Cardiac ventricle fibroblast (primary cell): ENCODE measurements around the gene CFAP251.

DNA sequence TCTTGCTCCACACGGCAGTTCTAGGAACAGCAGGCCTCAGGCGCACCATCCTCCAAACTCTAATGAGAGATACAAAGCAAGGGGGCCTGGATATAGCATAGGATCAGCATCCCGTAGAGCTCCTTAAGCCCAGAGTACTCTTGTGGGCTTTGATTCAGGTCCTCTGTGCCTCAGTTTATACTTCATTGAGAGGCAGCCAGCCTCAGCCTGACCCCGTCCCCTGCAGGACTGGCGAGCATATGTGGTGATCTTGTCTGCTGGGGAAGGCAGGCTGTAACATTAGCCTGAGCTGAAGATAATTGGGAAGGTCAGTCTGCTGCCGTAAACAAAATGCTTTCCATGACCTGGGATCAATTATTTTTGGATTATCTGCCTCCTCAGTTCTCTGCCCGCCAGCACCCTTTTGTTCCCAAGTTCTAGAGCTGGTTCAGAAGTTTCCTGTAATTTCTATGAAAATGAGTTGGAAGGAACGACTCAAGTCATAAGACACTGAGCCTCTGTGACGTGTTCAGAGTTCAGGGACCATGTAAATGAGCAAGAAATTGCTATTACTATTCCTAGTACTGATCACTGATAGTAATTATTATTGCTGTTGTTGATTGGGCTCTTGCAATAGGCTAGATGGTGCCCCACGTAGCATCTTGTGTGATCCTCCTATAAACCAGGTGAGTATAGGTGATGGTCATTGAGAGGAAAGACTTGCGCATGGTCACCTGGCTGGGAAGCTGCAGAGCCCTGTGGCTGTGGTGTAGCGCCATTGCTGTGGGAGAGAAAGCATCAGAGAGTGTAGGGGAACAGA lies 38.6 kb downstream of the MORN3 start:
- RAMPAGE, long total RNA = no peak

GRCh38 chr12:121638138-121638520 lies 31.3 kb downstream of the MORN3 start:
- RAMPAGE, long total RNA = no peak

- RAMPAGE, long total RNA = no peak
Observed at GRCh38 chr12:121766270-121766995, 27.1 kb downstream of the RHOF start.

DNA sequence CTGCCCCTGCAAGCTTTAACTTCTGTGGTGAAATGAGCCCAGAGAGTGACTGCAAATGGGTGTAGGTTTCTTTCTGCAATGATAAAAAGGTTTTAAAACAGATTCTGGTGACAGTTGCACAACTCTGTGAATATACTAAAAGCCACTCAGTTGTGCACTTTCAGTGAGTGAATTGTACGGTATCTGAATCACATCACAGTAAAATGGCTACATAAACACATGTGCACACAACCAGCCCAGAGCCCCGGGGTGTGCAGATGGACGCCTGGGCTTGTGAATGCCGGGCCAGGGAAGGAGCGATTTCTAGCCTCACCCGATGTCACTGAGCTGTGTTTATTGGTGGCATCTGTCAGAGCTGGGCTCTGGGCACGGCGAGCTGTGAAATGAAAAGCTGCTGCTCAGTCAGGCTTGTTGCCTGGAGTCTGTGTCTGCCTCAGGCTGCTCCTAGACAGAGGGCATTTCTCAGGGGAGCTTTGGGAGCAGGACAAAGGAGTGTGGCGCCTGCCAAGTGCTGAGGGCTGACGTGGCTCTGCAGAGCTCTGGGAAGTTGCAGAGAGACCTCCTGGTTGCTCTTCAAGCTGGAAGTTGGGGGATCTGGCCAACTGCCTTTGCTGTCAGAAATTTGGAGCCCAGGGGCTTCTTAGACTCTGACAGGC lies 25.9 kb downstream of the RHOF start:
- RAMPAGE, long total RNA = no peak

DNA sequence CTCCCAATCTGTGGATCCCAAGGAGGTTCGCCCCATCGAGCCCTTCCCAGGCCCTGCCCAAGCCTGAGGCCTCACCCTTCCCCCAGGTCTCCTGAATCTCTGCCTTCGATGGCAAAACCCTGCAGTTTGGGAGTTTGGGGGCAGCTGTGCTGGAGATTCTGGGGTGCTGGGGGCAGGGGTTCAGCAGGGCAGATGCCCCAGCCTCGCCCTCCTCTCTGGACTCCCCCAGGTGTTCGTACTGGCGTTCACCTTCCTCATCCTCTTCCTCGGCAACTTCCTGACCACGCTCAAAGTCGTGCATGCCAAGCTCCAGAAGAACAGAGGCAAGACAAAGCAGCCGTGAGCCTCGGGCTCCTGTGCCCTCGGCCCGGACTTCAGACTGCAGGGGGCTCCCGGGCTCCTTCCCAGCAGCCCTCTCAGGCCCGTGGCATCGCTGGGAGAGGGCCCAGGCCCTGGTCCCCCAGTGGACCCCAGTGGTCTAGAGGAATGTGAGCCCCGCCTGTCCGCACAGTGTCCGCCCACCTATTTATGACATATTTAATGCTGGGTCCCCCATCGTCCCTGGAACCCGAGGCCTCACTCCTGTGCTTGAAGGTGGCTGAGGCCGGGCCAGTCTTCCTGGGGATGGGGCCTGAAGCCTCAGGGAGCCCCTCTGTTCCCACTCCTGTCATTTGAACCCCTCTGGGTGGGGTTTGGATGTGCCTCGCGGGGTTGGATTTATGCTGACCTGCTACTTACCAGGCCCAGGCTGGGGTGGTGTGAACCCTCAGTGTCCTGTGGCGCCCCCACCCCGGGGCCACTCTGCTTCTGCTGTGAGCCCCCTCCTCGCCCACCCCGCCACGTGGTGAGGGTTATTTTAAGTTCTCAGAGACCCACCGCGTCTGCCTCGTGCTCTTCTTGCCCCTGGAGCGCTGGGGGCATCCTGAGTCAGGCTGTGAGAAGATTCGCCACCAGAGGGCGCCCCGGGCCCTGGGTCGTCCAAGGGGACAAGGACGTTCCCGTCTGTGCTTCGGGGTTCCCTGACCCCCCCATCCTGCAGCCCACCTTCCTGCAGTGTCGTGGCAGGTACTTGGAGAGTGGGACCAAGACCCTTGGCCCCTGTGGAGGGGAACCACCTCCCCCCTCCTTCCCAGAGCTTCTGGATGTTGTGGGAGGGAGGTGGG lies 17.7 kb downstream of the RHOF start:
- RAMPAGE, long total RNA = no peak

DNA sequence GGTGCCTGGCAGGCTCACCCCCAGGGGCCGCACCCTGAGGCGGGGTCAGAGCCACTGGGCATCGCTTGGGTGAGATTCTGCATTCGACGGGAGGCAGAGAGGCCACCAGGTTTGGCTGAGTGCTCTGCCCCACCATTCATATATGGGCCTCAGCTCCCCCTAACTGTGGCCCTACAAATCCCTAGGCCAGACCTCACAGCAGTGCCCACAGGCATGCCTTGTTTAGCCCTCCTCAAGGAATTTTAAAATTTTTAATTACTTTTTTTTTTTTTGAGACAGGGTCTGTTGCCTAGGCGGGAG lies 17.0 kb downstream of the RHOF start:
- RAMPAGE, long total RNA = no peak

GRCh38 chr12:121783822-121784342 lies 9.6 kb downstream of the RHOF start:
- RAMPAGE, long total RNA = no peak

GRCh38 chr12:121788233-121788958 lies 5.1 kb downstream of the RHOF start:
- RAMPAGE, long total RNA = no peak

DNA sequence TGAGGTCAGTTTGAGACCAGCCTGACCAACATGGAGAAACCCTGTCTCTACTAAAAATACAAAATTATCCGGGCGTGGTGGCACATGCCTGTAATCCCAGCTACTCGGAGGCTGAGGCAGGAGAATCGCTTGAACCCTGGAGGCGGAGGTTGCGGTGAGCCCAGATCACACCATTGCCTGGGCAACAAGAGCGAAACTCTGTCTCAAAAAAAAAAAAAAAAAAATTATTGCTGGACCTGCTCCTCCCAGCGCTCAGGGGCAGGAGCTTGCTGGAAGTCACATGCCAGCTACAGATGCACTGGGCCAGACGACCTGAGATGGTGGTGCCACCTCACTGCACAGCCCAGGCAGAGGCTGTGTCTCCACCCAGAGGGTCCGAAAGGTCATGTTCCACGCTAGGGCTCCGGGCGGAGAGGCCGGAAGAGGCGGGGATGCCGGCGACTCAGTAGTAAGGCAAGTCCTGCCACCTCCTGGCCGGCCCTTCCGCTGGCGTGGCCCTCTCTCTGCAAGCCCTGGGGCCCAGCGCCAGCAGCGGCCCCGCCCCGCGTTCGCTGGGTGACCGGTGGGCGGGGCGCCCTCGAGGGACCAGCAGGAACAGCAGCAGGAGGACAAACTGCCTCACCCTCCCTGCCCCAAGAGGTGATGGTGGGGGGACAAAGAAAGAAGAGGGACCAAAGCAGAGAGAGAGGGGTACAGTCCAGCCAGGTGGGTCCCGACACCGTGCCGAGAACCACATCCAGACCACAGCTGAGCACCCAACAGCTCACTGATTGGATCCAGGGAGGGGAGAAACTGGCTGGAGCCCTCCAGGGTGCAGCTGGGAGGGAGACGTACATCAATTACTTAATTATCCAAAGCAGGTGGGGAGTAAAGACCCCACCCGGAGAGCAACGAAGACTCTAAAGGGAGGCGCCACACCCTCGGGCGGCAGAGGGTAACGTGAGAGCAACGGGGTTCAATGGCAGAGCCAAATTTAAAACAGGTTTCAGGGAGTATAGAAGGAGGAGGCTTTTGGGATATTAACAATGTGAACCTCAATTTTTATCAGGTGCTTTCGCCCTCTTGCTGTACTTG lies 3.7 kb upstream of the RHOF start:
- RAMPAGE, long total RNA = no peak

DNA sequence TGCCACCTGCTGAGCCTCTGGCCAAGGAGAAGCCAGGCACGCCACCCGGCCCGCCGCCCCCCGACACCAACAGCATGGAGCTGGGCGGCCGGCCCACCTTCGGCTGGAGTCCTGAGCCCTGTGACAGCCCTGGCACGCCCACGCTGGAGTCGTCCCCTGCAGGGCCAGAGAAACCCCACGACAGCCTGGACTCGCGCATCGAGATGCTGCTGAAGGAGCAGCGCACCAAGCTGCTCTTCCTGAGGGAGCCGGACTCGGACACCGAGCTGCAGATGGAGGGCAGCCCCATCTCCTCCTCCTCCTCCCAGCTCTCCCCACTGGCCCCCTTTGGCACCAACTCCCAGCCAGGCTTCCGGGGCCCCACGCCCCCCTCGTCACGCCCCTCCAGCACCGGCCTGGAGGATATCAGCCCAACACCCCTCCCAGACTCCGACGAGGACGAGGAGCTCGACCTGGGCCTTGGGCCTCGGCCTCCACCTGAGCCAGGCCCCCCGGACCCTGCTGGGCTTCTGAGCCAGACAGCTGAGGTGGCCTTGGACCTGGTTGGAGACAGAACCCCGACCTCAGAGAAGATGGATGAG lies 6.5 kb downstream of the SETD1B start:
- RAMPAGE, long total RNA = no peak

DNA sequence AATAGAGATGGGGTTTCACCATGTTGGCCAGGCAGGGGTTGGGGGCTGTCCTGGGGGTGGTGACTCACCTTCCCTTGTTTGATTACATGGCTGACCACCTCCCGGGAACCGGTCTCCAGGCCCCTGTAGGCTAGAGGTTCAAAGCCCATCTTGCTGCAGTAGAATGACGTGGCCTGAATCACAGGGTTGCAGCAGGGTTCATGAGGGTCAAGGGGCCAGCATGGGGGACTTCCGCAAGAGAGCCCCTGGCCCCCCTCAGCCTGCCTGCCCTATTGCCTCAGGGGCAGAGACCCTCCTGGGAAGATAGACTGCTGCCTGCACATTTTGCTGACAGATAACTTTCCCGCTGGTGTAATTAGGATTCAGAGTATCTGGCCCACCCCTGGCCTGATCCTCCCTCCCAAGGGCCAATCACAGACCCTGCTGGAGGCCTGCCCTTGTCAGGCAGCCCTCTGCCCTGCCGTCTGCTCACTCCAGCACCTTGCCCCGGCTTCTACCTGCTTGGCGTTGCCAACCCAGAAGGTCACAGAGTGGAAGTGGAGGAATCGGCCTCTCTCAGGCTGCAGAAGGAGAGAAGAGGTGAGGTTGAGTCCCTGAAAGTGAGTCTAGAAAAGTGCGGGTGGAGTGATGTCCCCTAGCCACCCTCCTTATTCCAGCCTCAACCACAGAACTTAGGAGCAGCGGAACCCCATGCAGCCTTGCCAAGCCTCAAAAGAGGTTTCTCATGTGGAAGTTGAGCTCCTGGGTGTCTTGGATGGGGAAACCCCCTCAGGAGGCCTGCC lies 1.2 kb downstream of the HPD start:
- RAMPAGE, long total RNA = no peak

- RAMPAGE, long total RNA = no peak
Observed at GRCh38 chr12:121918001-121918722, at the start of gene CFAP251. Gene CFAP251, plus strand, starts transcription at chr12:121918592.

GRCh38 chr12:121963251-121963695 lies 44.9 kb downstream of the CFAP251 start:
- RAMPAGE, long total RNA = no peak

GRCh38 chr12:122013491-122014488 lies 7.9 kb upstream of the BCL7A start:
- RAMPAGE, long total RNA = no peak

DNA sequence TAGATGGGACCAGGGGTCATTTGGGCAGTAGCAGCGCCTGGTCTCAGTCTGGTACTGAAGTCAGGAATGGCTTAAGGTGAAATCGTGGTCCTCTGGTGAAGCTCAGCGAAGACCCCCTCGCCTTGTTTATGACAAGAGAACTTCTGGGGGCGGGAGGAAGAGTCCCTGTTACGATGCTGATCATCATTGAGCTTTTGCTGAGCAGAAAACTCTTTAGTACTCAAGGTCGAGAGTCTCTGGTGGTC lies 678 bp upstream of the BCL7A start:
- RAMPAGE, long total RNA = no peak

DNA sequence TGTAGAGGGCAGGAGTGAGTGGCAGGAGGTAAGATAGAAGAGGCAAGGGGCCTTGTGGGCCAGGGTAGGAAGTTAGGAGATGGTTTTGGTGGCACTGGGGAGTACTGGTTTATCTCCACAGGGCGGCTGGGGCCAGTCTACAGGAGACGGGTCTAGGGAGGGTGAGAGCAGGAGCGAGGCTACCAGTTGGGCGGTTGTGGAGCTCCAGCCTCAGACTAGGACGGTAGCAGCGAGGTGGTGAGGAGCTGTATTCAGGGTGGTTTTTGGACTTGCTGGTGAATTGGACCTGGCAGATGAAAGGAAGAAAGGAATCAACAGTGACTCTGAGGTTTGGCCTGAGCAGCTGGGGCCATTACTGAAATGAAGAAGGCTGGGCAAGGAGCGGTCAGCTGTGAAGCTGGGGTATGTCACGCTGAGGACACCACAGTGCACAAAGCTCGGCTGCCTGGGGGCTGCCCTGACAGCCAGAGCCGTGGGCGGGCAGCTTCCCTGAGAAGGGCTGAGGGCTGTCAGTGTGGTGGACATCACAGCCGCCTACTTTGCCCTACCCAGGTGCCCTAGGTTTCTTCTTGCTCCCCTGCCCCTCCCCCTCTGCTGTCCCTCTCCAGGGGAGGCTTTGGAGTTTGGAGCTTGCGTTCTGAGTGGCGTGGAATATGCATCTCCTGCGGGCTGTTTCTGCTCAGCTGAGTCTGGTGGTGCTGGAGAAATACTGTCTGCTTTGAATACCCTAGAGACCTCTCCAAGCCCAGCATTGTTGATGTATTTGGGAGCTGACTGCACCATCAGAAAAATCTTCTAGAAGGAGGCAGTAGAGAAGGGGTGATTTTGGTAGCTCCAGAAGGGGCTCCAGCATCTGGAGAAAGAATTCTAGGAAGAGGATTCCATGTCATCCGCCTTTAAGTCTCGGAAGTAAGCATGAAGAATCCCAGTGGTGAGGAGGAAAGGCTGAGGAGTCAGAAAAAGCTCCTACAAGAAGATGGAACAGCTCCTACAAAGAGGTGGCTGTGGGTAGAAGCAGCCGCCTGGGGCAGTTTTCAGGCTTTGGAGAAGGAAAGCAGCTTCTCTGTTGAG lies 9.4 kb downstream of the MLXIP start:
- RAMPAGE, long total RNA = no peak

DNA sequence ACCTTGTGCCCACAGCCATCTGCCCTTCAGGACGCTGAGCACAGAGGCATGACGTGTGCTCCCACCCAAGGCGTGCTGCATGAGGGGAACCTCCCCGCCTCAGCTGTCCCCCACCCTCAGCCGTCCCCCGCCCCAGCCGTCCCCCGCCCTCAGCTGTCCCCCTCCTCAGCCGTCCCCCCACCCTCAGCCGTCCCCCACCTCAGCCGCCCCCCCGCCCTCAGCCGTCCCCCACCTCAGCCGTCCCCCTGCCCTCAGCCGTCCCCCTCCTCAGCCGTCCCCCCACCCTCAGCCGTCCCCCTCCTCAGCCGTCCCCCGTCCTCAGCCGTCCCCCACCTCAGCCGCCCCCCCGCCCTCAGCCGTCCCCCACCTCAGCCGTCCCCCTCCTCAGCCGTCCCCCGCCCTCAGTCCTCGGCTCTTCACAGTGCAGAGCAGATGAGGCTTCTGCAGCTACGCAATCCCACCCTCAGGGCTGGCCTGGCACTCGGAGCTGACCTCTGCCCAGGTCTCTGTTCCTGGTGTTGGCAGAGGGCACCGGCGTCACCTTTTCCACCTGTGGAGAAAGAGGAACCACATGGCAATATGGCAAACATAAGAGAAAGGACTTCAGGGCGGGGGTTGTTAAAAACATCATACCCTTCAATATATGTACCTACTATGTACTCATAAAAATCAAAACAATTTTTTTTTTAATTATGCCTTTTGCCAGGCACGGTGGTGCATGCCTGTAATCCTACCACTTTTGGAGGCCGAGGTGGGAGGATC lies 45.7 kb downstream of the MLXIP start:
- RAMPAGE, long total RNA = no peak

- RAMPAGE, long total RNA = no peak
Observed at GRCh38 chr12:122125366-122126512, 47.2 kb downstream of the MLXIP start.

DNA sequence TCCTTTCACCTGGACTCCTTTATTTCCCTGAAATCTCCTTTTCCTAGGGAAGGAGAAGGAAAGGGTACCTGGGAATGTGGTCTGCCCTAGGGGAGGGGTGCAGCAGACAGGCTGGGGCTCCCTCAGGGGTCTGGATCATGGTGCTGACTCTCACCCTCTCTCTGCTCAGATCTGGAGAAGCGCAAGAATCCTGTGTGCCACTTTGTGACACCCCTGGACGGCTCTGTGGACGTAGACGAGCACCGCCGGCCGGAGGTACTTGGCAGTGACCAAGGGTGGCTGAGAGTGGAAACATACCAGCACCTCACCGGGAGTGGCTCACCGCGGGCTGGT lies 46.3 kb downstream of the IL31 start:
- RAMPAGE, long total RNA = no peak

DNA sequence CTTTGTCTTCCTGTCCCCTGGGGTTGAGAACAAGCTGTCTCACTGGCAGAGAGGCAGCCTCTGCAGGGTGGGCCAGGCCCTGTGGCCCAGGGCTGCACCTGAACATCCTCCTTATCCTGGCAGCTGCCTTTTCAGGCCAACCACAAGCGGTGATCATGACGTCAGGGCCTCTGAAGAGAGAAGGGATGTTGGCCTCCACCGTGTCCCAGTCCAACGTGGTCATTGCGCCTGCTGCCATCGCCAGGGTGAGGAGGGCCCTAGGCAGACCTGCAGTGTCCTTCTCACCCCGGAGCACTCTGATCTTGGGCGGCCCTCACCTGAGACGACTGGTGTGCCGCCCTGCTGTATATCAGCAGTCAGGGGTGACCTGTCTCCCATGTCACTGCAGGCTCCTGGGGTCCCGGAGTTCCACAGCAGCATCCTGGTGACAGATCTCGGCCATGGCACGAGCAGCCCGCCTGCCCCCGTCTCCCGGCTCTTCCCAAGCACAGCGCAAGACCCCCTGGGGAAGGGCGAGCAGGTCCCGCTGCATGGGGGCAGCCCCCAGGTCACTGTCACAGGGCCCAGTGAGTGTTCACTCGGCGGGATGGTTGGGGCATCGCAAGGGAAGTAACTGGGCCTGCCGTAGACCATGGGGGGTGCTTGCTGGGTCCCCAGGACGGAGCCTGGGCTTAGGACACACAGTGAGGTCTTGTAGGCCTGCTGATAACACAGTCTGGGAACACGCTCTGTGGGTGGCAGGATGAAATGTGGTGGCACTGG lies 38.7 kb downstream of the IL31 start:
- RAMPAGE, long total RNA = no peak